ENCODE results near the genes OBSCN, H2AC25 and RNF187.

DNA sequence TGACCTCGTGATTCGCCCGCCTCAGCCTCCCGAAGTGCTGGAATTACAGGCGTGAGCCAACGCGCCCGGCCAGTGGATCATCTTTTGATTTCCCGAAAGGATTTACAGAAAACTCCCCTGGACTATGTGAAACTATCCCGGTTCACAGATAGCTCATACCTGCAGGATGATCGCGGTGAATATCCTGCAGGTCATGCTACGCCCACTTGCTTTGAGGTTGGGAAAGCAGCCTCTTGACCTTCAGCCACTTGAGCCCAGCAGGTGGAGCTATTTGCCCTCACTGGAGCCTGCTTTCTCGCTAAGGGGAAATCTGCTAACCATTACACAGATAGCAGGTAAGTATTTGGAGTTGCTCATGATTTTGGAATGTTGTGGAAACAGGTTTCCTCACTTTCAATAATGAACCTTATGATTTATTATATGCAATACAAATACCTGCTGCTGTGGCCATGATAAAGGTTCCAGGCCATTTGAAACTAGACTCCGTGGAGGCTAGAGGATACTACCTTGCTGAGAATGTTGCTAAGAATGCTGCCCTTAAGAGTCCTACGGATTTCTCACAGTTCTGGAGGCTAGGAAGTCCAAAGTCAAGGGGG lies 9.1 kb upstream of the GUK1 start:
- RRBS, result 0% methylated on average over 3 of the region's 16 CpGs

DNA sequence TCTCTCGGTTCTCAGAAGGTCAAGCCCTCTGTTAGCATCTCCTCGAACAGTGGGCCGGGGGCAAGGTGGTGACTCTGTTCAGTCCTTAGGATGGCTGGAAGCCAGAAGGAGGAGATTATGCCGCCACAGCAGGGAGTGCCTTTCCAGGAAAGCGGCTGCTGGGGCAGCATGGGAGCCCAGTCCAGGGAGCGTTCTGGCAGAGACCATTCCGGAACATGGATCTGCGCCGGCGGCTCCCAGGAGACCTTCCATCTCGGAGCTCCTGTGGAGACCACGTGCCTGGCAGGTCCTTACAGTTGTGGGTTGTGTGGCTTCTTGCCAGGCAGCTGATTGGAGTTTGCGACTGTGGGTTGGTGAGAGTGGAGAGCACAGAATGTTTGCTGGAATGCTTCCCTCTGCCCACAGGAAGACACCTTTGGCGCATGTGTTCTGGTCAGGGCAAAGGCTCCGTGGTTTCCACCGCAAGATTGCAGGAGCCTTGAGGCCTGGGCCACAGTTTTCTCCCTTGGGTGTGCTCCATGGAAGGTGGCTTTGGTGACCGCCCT lies 1.5 kb downstream of the GUK1 start:
- RRBS, result no CpG with 5 or more reads among the region's 17 CpGs

DNA sequence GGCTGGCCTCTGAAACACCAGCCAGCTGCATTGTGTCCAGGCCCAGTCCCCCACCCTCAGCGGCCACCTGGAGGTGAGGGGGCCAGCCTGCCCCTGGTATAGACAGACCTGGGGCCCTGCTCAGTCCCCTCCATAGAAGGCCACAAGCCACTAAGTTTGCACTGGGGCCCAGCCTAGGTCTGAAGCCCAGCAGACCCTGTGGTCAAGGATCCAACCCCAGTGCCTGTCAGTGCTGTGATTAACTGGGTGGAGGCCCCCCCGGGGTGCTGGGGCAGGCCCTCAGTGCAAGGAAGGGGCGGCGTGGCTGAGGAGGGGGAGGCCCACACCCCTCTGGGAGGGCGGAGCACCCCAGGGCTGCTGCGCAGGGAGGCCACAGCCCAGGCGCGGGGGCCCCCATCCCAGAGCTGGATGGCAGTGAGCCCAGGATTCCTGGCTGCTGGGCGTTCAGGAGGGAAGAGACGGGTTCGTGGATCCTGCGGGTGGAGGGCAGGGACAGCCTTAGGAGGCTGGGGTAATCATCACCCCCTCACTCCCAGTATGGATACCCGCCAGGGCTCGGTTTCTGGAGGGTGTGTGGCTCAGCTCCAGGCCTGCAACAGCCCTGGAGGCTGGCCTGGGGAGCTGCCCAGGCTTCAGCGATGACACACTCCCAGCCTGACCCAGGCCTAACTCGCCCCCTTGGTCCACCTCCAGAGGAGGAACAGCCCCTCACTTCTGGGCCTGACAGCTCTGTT lies 793 bp downstream of the GJC2 start:
- RRBS, result no CpG with 5 or more reads among the region's 16 CpGs

- RRBS, result no CpG with 5 or more reads among the region's 20 CpGs
These were observed 1.2 kb upstream of the IBA57 start for GRCh38 chr1:228164067-228165204.

DNA sequence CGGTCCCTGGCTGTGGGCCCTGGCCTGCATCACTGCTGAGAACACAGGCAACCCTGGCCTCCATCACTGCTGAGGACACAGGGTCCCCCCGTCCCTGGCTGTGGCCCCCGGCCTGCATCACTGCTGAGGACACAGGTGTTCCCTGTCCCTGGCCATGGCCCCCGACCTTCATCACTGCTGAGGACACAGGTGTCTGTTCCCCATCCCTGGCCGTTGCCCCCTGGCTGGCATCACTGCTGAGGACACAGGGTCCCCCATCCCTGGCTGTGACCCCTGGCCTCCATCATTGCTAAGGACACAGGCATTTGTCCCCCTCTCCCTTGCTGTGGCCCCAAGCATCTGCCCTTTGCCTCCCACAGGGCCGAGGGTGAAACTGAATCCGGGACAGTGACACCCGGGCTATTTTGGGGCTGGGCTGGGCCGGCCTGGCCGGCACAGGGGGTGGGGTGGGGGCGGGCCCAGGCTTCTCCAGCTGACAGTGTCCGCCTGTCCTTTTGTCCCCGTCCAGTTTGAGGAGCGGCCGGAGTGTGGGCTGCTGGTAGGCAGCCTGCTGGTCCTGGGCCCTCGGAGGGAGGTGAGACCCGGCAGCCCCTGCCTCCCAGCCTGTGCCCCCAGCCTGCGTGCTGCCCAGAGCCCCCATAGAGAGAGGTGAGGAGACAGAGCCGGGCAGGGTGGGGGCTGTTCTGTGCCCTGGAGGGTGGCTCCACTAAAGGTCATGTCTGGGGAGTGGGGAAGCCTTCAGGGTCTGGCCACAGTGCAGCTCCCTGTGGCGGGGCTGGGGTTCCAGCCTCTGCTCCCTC lies at the start of gene OBSCN:
Gene OBSCN (plus strand): TSS at position 507 of the 800 bp plus-strand sequence.
- RRBS, result 44% methylated on average over 6 of the region's 20 CpGs

DNA sequence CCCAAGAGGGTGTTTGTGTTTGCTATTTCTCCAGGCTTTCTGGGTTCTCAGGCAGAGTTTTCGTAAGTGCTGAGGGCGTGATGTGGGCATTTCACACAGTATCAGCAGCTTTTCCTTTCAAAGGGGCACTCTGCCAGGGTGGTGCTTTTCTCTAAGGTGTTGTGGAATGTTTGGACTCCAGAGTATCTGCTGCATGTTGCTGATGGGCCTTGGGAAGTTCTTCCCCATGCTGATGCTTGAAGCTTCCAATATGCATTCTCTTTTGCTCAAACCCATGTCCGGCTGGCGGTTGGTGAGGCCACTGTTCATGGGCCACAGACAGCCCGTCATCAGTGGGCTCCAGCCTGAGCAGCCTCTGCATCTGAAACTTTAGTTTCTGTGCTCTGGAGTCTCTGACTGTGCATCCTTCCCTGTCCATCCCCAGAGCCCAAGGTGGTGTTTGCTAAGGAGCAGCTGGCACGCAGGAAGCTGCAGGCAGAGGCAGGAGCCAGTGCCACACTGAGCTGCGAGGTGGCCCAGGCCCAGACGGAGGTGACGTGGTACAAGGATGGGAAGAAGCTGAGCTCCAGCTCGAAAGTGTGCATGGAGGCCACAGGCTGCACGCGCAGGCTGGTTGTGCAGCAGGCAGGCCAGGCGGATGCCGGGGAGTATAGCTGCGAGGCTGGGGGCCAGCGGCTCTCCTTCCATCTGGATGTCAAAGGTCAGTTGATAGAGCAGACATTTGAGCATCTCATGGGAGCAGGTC lies 16.4 kb downstream of the OBSCN start:
- RRBS, result no CpG with 5 or more reads among the region's 16 CpGs

DNA sequence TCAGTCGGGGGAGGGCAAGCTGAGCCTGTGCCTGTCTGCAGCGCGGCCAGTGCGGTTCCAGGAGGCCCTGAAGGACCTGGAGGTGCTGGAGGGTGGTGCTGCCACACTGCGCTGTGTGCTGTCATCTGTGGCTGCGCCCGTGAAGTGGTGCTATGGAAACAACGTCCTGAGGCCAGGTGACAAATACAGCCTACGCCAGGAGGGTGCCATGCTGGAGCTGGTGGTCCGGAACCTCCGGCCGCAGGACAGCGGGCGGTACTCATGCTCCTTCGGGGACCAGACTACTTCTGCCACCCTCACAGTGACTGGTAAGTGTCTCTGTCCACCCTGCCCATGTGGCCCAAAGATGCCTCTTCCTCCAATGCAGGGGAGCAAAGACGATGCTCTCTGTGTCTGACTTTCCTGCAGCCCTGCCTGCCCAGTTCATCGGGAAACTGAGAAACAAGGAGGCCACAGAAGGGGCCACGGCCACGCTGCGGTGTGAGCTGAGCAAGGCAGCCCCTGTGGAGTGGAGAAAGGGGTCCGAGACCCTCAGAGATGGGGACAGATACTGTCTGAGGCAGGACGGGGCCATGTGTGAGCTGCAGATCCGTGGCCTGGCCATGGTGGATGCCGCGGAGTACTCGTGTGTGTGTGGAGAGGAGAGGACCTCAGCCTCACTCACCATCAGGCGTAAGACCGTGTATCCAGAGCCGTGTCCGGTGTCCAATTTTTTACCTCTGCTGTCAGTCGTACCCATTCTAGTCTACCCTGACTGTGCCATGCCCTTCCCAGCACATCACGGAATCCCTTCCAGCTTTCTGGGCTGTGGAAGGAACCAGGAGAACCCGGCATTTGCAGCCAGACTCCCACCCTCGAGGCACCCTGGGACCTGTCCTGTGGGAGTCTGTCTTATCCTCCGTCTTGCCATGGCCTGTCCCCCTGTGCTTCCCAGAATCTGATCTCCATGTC lies 80.1 kb downstream of the OBSCN start:
- RRBS, result no CpG with 5 or more reads among the region's 35 CpGs

DNA sequence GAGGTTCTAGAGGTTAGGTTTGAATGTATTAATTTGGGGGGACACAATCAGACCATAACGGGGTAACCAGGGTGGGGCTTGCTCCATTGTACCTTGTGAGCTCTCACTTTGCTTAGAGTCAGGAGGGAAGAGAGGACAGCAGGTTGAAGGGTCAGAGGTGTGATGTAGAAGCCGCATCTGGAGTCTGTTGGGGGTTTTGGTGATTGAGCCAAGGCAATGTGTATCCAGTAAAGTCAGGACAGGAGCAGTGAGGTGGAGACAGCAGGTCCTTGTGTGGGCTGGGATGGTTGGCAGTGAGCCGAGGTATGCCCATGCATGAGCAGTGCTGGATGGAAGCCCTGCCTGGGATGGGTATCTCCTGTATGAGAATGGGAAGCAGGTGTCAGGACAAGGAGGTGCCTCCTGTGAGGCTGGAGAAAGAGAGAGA lies 89.9 kb downstream of the OBSCN start:
- RRBS, result no CpG with 5 or more reads among the region's 3 CpGs

GRCh38 chr1:228360573-228361394 lies 45.9 kb downstream of the TRIM11 start:
- RRBS, result 95% methylated on average over 3 of the region's 17 CpGs

GRCh38 chr1:228368859-228369517 lies 37.6 kb downstream of the TRIM11 start:
- RRBS, result no CpG with 5 or more reads among the region's 11 CpGs

DNA sequence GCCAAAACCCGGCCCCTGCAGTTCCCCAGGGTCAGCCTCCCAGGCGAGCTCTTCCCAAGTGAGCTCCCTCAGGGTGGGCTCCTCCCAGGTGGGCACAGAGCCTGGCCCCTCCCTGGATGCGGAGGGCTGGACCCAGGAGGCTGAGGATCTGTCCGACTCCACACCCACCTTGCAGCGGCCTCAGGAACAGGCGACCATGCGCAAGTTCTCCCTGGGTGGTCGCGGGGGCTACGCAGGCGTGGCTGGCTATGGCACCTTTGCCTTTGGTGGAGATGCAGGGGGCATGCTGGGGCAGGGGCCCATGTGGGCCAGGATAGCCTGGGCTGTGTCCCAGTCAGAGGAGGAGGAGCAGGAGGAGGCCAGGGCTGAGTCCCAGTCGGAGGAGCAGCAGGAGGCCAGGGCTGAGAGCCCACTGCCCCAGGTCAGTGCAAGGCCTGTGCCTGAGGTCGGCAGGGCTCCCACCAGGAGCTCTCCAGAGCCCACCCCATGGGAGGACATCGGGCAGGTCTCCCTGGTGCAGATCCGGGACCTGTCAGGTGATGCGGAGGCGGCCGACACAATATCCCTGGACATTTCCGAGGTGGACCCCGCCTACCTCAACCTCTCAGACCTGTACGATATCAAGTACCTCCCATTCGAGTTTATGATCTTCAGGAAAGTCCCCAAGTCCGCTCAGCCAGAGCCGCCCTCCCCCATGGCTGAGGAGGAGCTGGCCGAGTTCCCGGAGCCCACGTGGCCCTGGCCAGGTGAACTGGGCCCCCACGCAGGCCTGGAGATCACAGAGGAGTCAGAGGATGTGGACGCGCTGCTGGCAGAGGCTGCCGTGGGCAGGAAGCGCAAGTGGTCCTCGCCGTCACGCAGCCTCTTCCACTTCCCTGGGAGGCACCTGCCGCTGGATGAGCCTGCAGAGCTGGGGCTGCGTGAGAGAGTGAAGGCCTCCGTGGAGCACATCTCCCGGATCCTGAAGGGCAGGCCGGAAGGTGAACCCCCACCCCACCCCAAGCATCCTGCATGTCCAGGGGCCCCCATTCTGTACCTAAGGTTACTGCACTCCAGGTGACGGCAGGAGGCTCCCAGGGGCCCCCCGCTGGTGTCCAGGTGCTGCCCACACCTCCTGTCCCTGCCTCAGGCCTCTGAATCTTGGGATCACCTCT lies 34.2 kb downstream of the TRIM11 start:
- RRBS, result no CpG with 5 or more reads among the region's 42 CpGs

DNA sequence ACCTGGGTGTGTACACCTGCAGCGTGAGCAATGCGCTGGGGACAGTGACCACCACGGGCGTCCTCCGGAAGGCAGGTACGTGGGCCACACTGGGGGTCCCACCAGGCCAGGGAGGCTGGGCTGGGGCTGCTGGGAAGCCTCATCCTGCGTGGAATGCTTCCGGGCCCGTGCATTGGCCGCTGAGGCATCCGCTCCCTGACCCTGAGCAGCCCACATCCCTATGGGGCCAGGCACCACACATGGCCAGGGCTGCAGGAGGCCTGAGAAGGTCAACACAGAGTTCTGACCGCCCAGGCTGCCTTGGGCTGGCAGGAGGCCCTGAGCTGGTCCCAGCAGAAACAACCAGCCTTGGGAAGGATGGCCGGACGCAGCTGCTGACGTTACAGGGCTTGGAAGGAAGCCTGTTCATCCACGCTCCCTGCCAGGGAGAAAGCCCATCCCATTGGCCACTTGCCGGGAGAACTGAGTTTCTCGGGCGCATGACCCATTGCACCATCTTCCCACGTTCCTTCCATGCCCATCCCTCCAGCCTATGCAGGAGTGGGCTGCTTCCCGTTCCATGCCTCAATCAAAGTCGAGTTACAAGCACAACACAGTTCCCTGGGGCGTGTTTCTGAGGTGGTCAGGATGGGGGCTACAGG lies 31.8 kb downstream of the TRIM11 start:
- RRBS, result 85% methylated on average over 8 of the region's 23 CpGs

DNA sequence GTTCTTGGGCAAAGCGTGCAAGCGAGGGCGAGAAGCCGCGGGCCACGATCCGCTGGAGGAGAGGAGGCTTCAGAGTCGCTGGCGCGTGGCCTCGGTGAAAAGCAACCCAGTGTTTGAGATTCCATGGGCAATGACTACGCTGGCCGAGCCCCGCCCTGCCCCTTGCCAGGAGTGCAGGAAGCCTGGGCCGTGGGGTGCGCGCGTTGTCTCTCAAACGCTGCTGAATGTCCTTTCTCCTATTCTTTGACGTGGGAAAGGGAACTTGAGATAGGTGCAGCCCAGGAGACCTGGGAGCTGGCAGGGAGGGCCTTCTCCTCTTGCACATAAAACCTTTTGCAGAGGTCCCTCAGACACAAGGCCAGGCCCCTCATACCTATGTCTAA lies 27.4 kb downstream of the TRIM11 start:
- RRBS, result no CpG with 5 or more reads among the region's 20 CpGs

DNA sequence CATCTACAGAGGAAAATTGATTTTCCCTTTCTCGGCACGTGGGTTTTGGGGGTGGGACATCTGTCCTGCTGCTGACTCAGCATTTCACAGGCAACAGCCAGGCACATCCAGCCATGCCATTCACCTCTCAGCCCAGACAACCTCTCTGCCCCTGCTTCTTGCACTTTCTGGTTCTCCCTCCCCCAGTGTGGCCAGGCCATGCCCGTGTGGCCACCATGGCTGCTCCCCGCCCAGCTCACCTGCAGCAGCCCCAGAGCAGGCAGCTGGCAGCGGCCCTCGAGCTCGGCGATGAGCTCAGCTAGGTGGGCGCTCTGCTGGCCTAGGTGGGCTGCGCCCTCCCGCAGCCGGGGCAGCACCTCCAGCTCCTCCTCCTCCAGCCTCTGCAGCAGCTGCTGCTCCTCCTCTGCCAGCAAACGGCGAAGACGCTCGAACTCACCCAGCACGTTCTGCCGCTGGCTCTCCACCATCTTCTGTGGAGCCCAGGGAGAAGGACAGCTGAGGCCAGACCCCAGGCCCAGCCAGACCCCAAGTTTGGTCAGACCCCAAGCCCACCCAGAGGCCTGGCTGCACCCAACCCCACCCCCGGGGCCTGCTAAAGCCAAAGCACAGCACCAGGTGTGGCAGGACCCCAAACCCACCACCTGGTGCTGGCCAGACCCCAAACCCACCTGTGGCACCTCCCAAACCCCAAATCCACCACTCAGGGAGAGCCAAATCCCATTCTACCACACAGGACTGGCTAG lies 5.7 kb downstream of the TRIM11 start:
- RRBS, result no CpG with 5 or more reads among the region's 19 CpGs

DNA sequence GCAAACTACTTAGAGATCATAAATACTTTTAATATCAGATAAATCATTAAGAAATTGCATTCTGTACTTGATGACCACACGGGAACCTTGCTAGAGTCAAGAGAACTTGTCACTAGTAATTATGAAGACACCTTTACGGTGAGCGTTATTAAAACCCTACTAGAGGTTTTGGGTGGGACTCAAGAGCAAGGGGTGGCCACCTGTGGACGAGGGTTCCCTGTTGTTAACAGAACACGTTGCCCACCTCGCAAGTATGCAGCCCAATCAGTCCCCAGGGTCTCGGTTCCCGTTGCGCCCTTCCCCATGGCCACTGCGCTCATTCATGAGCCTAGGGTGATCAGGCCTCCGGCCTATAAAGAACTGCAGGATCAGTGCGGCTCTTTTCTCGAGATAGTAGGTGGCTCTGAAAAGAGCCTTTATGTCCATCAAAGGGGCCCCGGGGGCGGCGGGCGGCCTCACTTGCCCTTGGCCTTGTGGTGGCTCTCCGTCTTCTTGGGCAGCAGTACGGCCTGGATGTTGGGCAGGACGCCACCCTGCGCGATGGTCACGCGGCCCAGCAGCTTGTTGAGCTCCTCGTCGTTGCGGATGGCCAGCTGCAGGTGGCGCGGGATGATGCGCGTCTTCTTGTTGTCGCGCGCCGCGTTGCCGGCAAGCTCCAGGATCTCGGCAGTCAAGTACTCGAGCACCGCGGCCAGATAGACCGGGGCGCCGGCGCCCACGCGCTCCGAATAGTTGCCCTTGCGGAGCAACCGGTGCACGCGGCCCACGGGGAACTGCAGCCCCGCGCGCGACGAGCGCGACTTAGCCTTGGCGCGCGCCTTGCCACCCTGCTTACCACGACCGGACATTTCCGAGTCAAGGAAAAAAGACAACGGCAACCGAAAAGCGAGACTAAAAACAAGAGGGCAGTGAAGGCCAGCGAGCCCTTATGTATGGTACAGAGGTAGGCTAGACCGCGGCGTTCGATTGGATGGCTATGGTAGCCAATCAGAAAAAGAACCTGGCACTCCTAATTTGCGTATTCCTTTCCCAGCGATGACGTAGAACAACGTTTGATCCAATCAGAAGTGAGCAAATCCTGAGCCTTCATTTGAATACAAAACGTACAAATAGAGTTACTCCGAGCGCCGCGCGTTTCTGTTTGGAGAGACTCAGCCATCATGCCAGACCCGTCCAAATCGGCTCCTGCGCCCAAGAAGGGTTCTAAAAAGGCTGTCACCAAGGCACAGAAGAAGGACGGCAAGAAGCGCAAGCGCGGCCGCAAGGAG lies at the start of gene H2AC25:
Gene H2AC25 (minus strand): TSS at position 904 of the 1,268 bp plus-strand sequence.
- RRBS, result 1% methylated on average over 27 of the region's 92 CpGs

DNA sequence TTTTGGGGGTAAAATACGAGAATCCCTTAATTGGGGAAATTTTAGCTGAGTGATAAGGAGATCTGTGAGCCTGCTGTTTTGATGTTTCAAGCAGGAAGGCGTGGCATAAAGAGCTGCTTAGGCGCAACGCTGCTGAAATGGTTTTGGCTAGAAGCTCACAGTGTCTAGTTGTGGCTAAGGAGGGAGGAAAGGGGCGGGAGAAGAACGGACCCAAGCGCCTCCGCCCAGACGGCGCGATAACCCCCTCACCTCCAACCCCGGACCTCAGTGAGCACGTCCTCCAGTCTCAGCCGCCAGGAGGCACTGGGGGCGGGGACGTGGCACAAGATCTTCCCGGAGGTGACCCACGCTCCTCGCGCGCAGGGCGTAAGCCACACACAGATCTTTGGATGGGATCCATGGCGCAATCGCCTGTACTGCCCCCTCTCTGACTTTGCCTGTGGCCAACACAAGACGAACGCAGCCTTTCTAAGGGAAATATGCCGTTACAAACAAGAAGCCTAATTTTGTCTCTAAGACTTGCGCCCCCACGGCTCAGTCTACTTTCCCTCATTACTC lies 5.7 kb downstream of the H2BC26 start:
- RRBS, result 1% methylated on average over 6 of the region's 29 CpGs

DNA sequence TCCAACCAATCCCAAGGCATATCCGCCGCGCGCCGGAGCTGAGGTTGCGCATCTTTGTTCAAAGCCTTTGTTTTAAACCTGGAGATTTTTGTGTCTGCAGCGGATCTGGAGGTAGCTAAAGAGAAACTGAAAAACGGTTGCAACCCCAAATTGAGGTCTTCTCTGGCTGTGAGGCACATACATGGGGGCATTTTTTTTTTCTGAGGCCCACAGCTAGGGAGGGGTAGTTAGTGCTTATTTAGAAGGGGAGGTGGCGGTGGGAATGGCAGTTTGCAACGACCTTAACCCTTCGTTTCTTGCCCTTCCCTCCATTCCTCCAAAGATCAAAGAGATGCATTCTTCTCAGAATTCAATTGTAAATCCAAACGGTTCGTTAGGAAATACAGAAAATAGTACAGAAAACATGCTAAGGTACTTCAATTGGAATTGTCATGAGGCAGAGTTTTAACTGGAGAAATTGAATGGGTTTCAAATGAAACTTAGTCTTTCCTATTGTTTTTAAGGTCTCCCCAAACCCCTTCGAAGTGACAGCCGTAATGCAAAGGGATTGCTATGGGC lies 7.0 kb downstream of the H2BC26 start:
- RRBS, result 1% methylated on average over 5 of the region's 15 CpGs

DNA sequence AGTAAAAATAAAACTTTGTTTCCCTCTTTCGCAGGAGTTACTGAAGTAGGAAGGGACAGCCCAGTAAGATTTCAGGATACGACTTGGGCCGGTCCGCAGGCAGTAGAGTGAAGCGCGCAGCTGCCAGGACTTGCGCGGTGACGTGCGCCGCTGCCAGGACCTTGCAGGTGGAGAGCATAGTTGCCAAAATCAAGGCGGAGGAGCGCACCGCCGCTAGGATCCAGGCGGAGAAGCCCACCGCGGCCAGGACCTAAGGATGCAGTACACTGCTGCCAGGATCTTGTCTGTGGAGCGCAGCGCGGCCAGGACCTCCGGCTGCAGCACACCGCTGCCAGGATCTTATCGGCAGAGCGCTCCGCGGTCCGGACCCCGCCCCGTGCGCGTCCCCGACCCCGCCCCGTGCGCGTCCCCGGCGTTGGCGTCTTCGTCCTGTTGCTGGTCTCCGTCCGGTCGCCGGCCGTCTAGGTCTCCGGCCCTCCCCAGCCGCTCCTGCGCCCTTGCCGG lies at the start of gene RNF187:
Gene RNF187 (plus strand): TSS at position 415 of the 504 bp plus-strand sequence.
- RRBS, result under 1% methylated on average over 23 of the region's 50 CpGs

DNA sequence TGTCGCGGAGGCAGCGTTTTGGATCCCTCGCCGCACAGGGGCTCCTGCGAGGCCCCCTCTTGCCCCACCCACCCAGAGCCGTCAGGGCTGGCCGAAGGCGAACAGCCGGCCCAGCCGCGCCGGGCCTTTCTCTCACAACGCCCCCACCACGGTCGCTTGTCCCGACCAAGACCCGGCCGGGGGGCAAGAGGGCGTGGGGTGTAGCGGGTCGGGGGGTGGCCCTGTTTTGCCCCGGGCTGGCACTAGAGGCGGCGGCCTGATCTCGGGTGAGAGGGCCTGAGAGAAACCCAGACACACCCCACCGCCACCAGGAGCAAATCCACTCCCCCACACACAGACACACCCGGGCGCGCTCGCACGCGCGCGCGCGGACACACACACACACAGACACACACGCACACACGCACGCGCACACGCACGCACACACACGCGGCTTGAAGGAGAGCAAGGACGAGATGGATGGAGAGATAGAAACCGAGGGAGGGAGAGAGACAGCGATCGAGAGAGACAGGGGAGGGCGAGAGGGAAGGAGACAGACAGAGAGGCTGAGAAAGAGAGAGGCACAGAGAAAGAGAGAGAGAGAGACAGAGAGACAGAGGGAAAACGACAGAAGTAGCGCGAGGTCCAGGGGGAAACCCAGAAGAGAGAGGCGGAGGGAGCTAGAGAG lies 99.9 kb upstream of the RHOU start:
- RRBS, result 18% methylated on average over 8 of the region's 54 CpGs

DNA sequence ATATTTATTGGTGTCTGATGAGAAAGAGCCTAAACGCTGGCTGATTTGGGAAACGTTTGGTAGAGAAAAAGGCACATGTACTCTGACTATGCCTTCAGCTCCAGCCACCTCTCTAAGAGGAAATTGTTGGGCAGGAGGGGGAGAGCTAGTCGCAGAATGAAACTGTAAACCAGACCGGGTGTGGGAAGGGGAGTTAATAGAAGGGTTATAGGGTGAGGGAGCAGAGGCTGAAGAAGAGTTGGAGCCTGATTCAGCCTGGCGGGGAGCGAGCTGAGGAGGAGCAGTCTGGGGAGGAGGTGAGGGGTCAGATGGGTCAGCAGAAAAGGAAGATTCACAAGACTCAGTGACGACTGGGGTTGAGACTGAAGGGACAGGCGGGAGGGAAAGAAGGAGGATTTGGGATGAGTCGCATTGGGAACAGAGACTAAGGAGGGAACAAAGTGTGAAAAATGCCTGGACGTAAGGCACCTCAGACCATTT lies 54.1 kb upstream of the RHOU start:
- RRBS, result no CpG with 5 or more reads among the region's 10 CpGs